SUDHL5 (cell line): ENCODE results near the genes ATP1B1 and NTMT2.

DNA sequence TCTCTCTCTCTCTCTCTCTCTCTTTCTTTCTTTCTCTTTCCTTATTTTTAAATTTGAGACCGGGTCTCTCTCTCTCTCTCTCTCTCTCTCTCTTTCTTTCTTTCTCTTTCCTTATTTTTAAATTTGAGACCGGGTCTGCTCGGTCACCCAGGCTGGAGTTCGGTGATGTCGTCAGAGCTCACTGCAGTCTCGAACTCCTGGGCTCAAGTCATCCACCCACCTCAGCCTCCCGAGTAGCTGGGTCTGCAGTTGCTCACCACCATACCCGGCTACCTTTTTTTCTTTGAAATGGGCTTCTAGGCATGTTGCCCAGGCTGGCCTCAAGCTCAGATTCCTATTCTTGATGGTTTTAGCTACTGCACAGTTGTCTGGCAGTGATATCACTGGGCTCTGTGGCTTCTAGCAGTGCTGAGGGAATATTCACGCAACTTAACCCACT, 50.9 kb upstream of the ATP1B1 start:
- PRO-cap: no peak

DNA sequence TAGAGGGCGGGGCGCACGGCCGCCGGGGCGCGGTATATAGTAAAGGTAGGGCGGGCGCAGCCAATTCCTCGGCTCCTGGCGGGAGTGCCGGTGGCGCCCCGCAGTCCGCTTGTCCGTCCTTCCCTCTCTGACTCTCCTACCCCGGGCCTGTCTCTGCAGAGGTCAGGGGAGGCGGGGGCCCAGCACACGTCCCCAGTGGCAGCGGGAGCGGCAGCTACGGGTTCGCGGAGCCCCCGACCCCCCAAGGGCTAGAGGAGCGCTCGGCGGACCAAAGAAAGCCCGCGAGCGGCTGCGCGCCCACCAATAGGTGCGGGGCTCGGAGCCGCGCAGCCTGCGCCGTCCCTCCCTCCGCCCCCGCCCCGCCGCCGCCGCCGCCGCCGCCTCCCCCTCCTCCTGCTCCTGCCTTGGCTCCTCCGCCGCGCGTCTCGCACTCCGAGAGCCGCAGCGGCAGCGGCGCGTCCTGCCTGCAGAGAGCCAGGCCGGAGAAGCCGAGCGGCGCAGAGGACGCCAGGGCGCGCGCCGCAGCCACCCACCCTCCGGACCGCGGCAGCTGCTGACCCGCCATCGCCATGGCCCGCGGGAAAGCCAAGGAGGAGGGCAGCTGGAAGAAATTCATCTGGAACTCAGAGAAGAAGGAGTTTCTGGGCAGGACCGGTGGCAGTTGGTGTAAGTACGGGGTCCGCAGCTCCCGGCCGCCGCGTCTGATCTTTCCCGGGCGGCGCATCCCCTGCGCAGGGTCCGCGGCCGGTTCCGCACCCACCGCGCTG, at the start of gene ATP1B1:
TSS of gene ATP1B1 (plus strand) at position 430 of the 767 bp plus-strand sequence.
- PRO-cap: bidirectional peak, plus-strand start at position 63 of the sequence, minus-strand start outside the sequence

GRCh38 chr1:169461184-169461960, 24.4 kb downstream of the SLC19A2 start:
- PRO-cap: no peak

- PRO-cap: no peak
Measured at GRCh38 chr1:169487410-169488138, 1.8 kb upstream of the SLC19A2 start.

DNA sequence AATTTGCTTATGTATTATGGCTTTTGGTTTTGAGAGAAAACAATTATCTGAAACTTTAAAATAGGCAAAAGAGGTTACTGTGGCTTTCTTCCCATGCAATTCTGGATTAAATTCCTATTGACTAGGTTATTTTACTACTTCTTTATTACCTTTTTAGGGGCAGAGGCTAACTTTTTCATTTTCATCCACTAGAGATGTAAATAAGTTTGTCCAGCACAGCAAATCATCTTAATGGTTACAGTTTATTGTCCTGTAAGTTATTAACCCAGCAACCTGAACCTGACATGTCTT, 6.8 kb upstream of the SCYL3 start:
- PRO-cap: no peak

- PRO-cap: no peak
Measured at GRCh38 chr1:169915188-169915736, 21.6 kb upstream of the SCYL3 start.

GRCh38 chr1:170145491-170146059, at the start of gene NTMT2:
Gene NTMT2, plus strand, starts transcription at chr1:170145959.
- PRO-cap: no peak

DNA sequence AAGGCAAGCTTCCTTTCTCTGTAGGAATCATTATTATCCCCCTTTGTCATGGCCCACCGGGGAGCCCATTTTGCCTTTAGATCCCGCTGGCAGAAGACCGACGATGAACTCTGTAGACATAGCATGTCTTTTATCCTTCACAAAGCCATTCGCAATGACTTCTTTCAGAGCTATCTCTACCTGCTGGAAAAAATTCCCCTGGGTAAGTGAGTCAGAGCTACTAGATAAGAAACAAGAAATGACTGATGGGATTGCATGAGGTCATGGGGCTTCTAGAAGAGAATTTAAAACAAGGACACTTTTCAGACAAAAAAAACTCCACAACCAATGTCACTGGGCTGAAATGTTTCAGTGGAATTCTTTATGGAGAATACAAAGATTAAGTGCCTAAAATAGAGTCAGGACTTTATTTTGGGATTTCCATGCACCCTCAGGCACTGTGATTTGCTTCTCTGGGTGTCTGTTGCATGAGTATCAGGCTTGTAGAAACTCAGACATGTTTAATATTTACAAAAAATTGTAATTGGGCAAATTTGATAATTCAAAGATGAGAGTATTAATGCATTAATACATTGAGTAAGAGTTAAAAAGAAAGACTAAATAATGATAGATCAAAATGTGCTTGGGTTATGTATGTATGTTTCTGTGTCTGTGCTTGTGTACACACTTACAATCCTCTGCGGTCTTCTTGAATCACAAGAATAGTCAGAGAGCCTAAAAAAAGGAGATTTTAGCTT, 469 bp downstream of the NTMT2 start:
- PRO-cap: no peak

DNA sequence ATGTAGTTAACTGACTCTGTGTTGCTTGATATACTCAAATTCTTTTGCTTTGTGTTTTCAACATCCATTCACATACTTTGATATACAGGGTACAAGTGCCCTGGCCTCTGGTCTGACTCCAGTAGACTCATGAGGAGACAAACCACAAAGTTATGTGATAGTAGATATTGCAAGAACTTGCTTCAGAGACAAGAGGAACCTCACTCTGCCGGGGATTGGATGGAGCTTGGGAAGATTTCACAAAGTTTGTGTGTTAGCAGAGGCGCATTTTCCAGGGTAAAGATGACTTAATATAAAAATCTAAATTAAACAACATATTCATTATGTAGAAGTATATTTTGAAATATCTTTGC, 1.4 kb downstream of the GORAB start:
- PRO-cap: no peak

DNA sequence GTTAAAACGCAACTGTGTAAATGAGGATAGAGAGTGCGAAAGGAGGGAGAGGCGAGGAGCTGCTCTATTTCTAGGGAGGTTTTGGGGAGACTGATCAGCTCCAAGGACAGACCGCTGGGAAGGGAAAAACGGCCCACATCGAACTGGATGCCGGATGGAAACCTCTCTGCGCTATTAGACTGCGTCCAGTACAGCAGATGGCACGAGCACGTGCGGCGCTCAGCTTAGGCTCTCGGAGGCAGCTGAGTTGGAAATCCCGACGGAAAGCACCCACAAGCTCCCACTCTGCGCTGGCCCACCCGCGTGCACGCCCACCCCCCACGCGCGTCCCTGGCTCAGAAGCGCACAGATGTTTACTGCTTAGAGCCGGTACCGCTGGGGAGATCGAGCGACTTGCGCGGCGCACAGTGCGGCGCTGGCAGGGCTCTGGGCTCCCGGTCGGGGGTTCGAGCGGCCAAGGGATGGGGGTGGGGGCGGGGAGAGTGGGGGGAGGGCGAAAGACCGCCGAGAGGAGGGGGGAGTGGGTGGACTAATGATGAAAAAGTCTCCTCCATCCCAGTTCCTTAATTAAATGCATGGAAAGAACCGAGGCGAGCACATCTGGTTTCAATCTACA, 2.6 kb upstream of the PRRX1 start:
- PRO-cap: no peak

- PRO-cap: no peak
Measured at GRCh38 chr1:170668134-170668780, 4.3 kb downstream of the PRRX1 start.

DNA sequence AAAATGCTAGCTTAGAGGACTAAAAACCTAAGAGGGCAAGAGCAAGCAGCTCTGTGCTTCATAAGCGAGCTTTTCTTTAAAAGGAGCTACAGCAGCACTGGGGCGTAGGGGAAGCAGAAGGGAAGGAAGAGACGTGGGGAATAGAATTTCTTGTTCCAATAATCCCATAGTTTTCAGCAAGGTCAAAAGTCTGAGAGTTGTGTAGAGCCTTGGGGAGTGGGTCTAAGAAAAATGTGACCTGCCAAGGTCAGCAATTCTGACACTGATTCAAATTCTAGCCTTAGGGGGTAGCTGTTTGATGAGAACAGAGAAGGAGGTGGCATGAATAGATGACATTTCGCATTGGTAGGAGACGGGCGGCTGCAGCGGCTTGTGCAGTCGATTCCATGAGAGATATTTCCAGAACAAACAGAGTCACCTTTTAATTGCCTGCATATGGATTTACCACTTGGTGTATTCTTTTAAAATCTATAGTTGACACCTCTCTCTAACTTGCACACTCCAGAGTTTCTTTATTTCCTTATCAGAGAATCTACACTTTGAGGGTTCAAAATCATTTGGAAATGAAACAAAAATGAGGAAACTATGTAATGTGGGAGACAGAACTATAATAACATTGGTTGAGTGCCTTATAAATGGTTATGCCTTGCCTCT, 22.5 kb downstream of the PRRX1 start:
- PRO-cap: no peak

GRCh38 chr1:170729621-170730063, 65.7 kb downstream of the PRRX1 start:
- PRO-cap: no peak

DNA sequence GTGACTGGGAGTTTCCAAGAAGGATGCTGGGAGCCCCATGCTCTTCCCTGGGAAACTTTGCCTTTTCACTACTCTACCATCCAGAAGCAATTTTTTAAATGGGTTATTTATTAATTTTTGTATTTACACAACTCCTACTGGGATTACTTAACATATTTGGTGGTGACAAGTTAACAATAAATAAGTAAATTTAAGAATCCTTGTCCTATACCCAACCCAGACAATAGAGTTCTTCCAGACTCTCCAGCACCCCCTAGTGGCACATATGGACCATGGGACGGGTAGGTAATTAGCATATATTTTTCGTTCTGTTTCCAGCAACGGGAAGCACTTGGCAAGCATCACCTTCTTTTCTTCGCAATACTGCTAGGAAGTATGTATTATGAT, 3.5 kb downstream of the FMO2 start:
- PRO-cap: no peak

DNA sequence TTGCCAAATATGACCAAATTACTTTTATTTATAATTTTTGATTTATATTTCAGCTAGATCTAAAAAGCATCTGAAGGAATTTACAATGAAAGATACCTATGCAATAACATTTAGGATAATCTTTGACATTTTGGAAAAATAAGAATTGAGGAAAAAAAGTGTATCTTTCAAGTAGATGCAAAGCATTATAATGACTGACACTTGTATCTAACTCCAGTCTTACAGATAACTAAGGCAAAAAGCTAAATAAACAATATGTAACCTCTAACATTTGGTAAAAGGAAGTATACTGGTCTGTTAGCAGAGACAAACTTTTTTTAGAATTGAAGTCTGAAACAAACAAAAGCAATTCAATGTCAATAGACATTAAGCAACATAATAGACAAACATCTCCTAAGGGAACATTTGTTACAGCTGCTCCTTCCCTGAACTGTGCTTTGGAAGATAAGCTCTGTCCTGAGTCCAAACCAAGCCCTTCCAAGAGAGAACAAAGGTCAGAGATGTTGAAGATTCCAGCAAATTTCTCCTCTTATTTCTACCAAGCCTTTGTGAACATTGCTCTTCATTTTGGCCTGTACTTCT, 25.1 kb downstream of the FMO2 start:
- PRO-cap: no peak

GRCh38 chr1:171360102-171360561, 46.1 kb downstream of the FMO4 start:
- PRO-cap: no peak

GRCh38 chr1:171523032-171523757, 37.9 kb downstream of the PRRC2C start:
- PRO-cap: no peak

DNA sequence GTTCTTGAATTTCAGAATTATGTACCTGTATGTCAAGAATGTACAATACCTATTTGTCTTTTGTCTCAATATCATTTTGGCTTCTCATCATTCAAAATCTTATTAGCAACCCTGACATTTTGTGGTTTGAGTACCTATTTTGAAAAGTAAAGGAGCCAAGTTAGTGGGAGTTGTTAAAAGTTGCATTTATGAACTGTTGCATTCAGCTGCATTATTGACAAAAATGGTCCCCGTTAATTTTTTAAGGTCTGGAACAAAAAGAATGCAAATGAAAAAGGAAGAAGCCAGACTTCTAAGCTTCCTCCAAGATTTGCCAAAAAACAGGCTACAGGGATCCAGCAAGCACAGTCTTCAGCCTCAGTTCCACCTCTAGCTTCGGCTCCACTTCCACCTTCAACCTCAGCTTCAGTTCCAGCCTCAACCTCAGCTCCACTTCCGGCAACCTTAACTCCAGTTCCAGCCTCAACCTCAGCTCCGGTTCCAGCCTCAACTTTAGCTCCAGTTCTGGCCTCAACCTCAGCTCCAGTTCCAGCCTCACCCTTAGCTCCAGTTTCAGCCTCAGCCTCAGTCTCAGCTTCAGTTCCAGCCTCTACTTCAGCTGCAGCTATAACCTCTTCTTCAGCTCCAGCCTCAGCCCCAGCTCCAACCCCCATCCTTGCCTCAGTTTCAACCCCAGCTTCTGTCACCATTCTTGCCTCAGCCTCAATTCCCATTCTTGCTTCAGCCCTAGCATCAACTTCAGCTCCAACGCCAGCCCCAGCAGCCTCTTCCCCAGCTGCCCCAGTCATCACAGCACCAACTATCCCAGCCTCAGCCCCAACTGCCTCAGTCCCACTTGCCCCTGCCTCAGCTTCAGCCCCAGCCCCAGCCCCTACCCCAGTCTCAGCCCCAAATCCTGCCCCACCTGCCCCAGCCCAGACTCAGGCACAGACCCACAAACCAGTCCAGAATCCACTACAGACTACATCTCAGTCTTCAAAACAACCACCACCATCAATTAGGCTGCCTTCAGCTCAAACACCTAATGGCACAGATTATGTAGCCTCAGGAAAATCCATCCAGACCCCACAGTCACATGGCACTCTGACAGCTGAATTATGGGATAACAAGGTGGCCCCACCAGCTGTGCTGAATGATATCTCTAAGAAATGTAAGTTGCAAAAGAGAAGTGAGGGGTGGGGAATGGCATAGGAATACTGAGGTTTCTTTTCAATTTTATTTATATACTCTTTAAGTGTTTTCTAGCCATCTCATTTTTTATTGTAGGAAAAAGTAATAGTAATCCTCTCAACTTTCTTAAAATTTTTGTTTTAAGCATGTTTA, 64.6 kb upstream of the MYOCOS start:
- PRO-cap: no peak

- PRO-cap: no peak
Measured at GRCh38 chr1:171600252-171600818, 21.7 kb upstream of the MYOCOS start.

GRCh38 chr1:171600819-171601232, 21.2 kb upstream of the MYOCOS start:
- PRO-cap: no peak